Measurements from ENCODE around the genes AADACL4 and TMEM51.

DNA sequence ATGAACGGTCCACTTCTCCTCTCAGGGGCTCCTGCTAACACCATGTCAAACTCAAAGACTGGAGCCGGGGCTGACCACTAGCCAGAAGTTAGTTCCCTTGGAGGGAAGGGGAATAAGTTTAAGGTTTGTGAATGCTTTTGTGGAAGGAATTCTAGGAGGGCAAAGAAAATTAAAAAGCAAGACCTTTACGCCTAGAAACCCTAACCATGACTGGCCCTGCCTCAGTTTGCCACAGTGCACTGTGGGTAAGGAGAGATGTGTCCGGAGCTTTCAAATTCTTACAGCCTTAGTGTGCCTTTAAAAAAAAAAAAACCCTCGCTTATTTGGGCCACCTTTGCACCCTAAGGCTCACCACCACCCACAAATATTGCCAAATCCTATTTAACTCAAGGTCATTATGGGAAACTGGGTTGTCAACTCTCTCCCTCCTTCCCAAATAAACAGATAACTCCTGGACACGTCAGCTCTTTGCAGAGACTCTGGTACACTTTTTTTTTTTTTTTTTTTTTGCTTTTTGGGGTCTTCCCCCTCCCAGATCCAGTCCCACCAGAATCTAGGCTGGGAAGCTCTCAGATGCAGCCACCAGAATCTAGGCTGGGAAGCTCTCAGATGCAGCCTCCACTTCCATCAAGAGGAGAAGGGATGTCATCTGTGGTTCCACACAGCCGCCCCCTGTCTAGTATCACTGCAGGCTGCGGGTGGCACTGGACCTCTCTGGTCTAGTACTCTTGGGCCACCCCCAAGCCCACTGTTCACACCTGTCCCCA lies 3.6 kb downstream of the DHRS3 start:
- RRBS, result no CpG with 5 or more reads among the region's 8 CpGs

GRCh38 chr1:12643878-12644616 lies at the start of gene AADACL4:
Gene AADACL4 (plus strand): TSS chr1:12644085.
- RRBS, result no CpG with 5 or more reads among the region's 8 CpGs

DNA sequence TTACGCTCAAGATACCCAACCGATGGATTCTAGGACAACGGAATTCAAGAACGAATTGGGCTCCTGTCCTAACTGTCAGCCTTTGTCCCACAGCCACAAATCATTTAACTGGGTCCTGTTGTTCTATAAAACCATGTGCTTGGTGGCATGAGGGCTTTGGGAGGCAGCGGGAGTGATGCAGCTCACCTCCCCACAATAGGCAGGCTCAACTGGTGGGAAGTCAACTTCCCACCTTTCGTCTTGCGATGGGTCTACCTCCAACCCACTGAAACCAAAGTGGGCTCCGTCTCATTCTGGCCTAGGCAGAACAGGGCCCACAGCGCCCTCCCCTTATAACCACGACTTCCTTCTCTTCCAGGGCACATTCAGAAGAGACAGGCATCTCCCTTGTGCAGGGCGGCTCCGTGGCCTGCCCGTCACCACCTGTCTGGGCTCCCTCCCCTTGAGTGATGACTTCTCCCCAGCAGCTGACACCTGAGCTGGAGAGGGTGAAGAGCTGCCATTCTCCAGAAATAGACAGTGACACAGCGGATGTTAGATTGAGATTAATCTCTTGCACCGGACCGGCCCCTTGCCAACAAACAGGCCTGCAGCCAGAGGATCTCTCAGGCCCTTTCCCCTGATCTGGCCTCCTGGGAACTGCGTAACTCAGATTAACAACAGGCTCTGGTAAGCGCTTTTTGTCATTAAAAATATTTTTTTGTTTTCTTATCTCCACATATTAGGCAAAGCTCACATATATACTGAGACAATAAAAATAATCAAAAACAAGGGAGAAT lies 26.4 kb downstream of the LRRC38 start:
- RRBS, result no CpG with 5 or more reads among the region's 18 CpGs

- RRBS, result 97% methylated on average over 4 of the region's 23 CpGs
These were observed 867 bp downstream of the PRDM2 start for GRCh38 chr1:13700756-13701354.

- RRBS, result no CpG with 5 or more reads among the region's 6 CpGs
These were observed 3.4 kb downstream of the PRDM2 start for GRCh38 chr1:13703338-13703823.

DNA sequence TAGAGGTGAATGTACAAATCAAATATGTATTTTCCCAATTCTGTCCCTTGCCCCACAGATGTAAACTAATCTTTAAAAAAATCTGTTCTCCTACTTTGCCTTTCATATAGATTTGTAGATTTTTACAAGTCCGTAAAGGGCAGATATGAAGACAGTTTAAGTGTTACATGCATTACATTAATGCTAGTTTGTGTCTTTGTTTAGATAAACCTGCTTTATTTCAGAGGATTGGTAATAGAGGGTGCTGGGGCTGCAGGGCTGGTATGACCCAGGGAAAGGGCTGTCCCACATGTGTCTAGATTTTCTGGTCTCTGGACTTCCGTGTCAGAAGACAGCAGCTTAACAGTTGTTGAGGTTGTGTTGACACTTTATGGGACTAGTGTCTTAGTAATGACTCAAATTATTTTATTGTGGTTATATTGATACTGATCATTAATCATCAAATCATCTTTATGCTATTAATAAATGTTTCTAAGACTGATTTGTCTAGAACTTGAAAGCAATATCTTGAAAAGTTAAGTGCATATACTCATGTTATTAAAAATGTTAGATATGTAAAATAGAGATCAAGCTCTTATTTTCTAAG lies 10.1 kb downstream of the PRDM2 start:
- RRBS, result no CpG with 5 or more reads among the region's 2 CpGs

GRCh38 chr1:13729914-13730700 lies 30.1 kb downstream of the PRDM2 start:
- RRBS, result no CpG with 5 or more reads among the region's 4 CpGs

- RRBS, result 96% methylated on average over 4 of the region's 24 CpGs
These were observed 82.4 kb downstream of the PRDM2 start for GRCh38 chr1:13782110-13783009.

- RRBS, result no CpG with 5 or more reads among the region's 13 CpGs
These were observed 112.9 kb downstream of the PRDM2 start for GRCh38 chr1:13812847-13813417.

GRCh38 chr1:14123267-14123624 lies 423.3 kb downstream of the PRDM2 start:
- RRBS, result no CpG with 5 or more reads among the region's 1 CpG

DNA sequence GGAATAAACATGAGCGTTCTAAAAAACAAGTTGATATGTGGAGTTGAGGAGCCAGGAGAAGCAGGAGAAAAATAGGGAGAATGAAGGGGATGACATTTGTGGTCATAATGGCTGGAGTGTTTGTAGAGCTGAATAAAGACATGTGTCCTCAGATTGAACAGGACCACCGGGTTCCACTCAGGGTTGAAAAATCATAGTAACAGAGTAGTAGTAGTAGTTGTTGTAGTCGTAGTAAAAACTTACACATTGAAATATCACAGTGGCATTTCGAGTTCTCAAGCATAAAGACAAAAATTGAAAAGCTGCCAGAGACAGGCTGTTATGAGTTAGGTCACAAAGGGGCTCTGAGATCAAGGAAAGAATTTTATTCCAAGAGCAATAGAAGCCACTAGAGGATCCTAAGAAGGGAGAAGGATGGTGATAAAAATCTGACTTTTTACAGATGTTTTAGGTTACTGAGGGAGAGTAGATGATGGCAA lies 400.6 kb upstream of the KAZN start:
- RRBS, result no CpG with 5 or more reads among the region's 4 CpGs

DNA sequence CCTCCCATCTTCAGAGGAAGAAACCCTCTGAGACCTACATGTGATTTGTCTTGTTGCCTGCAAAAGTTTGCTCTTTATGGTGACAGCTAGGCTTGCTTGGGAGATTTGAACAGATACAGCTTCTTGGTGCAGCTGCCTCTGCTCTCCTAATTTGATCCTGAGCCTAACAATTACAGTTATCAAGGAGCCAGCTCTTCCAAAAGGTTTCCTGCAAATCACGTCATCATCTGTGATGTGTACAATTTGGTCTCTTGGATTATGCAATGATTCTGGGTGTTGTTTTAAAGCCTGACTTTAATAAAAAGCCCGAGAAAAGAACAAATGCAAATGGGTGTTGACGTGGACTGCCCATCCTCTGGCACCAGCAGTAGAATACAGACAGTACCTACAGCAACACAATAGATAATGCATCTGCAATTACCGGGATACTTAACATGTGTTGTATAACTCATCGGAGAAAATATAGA lies 76.2 kb upstream of the KAZN start:
- RRBS, result no CpG with 5 or more reads among the region's 5 CpGs

GRCh38 chr1:15090298-15091047 lies 63.1 kb upstream of the TMEM51 start:
- RRBS, result 28% methylated on average over 2 of the region's 17 CpGs

GRCh38 chr1:15153339-15153860 lies at the start of gene TMEM51:
Gene TMEM51 (plus strand): TSS chr1:15153747.
- RRBS, result 3% methylated on average over 31 of the region's 52 CpGs

- RRBS, result no CpG with 5 or more reads among the region's 10 CpGs
These were observed 53.6 kb upstream of the EFHD2 start for GRCh38 chr1:15356065-15356492.

DNA sequence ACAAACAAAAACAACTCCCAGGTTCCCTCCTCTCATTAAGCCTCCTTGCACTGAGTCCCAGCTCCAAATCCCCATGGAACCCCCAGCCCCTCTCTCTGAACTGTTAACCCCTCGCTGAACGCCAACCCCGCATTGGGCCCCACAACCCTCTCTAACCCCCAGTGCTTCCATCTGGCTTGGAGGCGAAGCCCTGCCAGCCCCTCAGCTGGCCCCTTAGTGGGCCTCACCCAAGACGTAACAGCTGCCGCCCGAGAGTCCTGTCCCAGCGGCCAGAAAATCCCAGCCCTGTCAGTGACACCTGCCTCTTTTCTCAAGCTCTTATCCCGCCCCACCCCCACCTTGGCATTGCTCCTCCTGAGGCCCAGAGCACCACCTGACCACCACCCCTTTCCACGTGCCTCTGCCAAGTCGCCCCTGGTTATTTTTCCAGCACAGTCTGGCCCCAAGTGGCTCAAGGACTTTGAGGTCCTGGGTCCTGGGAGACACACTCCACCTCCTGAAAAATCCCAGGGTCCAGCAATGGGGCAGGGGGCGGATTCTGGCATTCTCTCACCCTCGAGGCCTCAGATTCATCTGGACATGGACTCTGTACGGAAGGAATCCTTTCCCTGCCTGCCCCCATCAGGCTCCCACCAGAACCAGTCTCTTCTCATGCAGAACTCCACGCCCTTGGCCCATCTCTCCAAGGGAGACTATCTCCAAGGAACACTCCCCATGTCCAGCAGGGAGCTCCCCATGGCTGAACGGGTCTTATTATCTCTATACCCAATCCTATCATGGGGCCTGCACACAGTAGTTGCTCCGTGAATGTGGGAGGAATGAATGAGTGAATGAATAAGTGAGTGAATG lies 5.8 kb upstream of the CTRC start:
- RRBS, result no CpG with 5 or more reads among the region's 17 CpGs

- RRBS, result 7% methylated on average over 8 of the region's 33 CpGs
These were observed 1.1 kb upstream of the CASP9 start for GRCh38 chr1:15524999-15525616.

GRCh38 chr1:15632982-15633776 lies 15.9 kb downstream of the DDI2 start:
- RRBS, result no CpG with 5 or more reads among the region's 11 CpGs

- RRBS, result no CpG with 5 or more reads among the region's 3 CpGs
These were observed 6.7 kb downstream of the RSC1A1 start for GRCh38 chr1:15665931-15666963.

DNA sequence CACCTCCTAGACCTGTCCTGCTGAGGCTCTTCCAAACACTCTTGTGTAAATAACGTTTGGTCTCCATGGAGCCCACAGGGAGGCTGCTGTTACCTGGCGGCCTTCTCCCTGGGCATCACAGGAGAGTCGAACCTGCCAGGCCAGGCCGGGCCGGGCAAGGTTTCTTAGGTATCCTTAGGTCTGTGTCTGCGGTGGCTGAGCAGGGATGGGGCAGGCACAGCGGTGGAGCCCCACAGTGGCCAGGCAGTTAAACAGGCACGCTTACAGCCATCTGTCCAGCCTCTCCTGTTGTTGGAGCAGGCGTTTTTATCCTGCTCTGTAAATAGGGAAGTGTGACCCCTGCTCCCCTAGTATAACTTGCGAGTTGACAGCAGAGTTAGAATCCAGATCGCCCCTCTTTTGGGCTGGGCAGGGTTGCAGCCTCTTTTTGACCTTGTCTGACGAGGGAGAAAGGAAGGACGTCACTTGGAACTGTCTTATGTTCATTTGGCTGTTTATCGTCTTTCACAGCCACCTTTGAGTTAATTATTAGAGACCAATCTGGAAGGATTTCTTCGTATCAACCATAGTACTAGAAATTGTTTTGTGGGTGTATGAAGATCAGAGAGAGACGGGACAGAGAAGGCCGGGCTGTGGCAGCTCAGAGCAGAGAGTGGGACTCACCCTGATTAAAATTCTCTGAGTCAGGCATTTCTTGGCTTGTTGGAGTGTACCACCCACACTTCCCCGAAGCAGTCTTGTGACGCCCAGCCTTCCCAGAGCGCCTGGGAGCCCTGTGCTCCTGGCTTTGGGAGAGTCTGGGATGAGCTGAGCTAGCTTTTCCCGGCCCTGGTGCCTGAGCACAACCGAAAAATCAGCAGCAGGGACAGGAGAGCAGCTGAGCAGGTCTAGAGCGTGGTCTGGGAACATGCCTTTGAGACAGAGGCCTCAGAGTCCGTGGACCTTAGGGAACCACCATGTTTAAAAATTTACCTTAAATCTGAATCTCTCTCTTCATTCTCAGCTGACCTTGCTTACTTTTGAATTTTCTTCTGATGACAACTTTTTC lies 19.3 kb downstream of the PLEKHM2 start:
- RRBS, result no CpG with 5 or more reads among the region's 24 CpGs